ENCODE measurements around the genes PANK4 and HES5.

- RRBS = 80% methylated on average over 1 of the region's 10 CpGs
These were observed 56.5 kb downstream of the FAAP20 start for GRCh38 chr1:2138052-2138517.

- RRBS = no CpG with 5 or more reads among the region's 33 CpGs
These were observed 42.3 kb downstream of the SKI start for GRCh38 chr1:2270157-2271168.

- RRBS = 67% methylated on average over 5 of the region's 23 CpGs
These were observed 58.7 kb downstream of the SKI start for GRCh38 chr1:2286757-2287343.

DNA sequence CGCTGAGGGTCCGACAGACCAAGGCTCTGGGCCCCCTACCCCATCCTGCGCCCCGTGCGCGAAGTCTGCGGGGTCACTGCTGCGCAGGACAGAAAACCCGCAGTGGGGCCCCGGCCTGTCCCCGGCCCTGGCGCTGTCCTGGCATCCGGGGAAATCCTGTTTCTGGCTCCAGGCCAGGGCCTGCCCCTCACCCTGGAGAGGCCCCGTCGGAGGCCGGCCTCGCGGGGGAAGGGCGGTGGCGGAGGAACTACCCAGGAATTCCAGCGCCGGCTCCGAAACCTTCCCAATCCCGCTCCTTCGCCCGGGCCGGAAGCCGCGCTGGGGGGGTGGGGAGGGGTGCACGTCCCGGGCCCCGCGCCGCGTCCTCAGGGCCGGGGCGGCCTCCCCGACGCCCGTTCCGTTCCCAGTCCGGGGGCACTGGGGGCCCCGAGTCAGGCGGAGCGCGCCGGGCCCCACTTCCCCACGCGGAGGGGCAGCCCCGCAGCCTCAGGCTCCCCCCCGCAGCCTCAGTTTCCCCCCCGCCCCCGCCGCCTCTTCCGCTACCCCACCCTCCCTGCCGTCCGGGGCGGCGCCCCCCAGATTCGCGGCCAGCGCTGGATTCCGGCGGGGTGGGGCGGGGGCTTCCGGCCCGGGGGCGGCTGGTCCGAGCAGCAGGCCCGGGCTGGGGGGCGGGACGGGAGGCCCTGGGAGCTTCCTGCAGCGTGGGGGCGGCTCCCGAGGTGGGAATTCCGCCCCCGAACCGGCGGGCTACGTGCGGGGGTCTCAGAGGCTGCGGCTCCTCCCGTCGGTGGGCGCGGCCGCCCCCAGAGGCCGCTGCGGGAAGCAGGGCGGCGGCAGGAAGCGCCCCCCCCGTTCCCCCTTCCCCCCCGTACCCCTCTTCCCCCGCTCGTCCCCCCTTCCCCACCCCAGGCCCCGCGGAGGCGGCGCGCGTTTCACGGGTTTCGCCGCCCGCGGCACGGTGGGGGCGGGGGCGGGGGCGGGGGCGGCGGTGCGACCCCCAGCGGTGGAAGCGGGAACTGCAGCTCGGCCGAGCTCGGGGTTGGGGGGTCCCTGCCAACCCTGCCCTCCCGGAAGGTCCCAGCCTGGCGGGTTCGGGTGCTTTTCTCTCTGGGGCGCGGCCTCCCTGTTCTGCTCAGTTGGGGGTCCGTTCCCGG lies 76.7 kb downstream of the MORN1 start:
- RRBS = 4% methylated on average over 49 of the region's 126 CpGs

- RRBS = no CpG with 5 or more reads among the region's 23 CpGs
These were observed 70.6 kb downstream of the MORN1 start for GRCh38 chr1:2320673-2321291.

- RRBS = no CpG with 5 or more reads among the region's 28 CpGs
These were observed 56.6 kb downstream of the MORN1 start for GRCh38 chr1:2334734-2335259.

GRCh38 chr1:2493974-2494709 lies 18.1 kb downstream of the PLCH2 start:
- RRBS = no CpG with 5 or more reads among the region's 30 CpGs

- RRBS = 93% methylated on average over 6 of the region's 51 CpGs
These were observed 17.9 kb downstream of the PANK4 start for GRCh38 chr1:2508308-2509065.

GRCh38 chr1:2525886-2526862 lies at the start of gene PANK4:
TSS of gene PANK4 (minus strand) at chr1:2526596.
- RRBS = 2% methylated on average over 31 of the region's 113 CpGs

DNA sequence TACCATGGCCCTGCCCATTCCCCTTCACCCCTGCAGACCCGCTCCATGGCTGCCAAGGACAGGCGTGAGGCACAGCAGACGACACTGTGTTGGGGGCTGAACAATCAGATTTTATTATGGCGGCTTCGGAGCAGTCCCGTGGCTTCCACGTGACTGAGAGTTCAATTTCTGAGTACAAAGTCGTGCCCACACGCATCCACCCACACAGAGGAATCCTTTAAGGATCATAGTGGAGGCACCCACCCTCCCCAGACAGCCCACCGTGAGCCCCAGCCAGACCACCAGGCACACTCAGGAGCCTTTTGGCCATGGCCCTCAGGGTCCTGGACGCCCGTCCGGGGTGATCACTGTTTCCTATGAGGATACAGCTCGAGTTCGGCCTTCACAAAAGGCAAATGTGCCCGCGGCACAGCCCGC lies 1.4 kb downstream of the HES5 start:
- RRBS = no CpG with 5 or more reads among the region's 18 CpGs

DNA sequence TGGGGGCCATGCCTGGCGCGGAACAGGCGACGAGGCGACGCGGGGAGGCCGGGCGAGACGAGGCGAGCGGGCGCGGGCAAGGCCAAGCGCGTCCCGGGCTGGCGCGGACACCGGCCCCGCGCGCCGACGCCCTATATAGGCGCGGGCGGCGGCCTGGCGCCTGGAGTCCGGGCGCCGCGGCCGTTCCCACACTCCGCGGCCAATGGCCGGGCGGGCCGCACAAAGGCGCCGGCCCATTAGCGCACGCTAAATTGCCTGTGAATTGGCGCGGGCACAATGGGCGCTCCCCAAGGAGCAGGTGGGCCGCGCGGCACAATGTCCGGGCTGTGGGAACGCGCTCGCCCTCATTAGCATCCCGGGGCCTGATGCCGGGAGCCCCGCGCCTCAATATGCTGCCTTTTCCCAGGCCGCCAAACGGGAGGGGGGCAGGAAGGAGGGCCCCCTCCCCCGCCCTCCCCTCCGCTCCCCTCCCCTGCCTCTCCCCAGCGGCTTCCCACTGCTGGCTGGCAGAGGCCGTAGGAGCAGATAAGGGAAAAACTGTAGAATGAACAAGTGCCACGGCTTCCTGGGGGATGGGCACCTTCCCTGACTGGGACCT lies at the start of gene HES5:
Gene HES5 (minus strand): TSS at position 109 of the 598 bp plus-strand sequence.
- RRBS = 5% methylated on average over 40 of the region's 65 CpGs

- RRBS = 9% methylated on average over 24 of the region's 59 CpGs
These were observed 10.7 kb upstream of the HES5 start for GRCh38 chr1:2540561-2541307.

DNA sequence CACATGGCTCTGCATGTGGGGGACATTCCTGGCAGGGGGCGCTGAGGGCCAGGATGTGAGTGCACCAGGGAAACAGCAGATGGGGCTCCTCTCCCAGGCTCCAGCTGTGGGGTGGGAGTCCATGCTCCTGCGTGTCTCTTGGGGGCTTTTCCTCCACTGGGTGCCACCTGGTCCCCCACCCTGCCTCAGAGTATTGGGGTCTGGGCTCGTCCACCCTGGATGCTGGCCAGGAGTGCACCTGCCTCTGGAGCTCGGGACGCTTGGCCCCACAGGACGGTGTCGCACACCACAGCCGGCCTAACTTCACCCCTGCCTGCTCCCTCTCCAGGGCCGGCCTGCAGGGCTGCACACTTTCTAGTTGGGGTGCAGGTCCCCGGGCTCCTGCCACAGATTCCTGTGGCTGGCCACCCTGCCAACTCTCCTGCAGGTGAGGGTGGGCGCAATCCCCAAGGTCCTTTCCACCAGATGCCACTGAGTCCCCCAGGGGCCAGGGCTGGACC lies 1.1 kb upstream of the TNFRSF14 start:
- RRBS = 86% methylated on average over 1 of the region's 11 CpGs

- RRBS = 54% methylated on average over 2 of the region's 23 CpGs
These were observed 8.7 kb downstream of the TNFRSF14 start for GRCh38 chr1:2564622-2565555.

DNA sequence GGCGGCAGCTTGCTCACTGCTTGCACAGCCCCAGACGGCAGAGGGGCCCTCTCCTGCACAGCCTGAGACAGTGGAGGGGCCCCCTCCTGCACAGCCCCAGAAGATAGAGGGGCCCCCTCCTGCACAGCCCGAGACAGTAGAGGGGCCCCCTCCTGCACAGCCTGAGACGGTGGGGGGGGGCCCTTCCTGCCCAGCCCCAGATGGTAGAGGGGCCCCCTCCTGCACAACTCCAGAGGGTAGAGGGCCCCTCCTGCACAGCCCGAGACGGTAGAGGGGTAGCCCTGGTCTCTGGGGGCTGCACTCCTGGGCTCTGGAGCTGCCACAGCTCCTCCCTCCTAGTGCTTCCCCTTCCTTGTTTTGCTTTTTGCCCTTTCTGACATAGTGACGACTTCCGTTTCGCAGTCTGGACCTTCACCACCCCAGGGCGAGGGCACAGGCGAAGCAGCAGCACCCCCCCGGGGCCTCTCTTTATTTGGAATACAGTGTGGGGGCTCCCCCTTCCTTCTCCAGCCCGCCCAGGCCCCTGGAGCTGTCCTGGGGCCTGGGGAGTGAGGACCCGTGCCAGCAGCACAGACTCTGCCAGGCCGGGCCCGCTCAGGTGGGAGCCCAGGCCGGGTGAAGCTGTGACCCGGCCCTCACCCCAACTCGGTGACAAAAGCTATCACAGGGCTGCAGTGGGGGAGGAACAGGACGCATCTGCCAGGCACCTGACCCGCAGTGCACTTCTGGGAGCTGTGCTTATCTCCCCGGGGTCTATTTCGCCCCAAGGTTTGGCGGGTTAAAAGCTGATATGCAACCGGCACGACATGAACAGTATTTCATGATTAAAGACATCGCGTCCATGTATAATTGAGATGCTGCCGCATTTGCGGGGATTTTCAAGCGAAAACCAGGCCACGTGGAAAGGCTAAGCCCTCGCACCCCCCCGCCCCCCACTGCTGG lies 1.1 kb upstream of the PRXL2B start:
- RRBS = 2% methylated on average over 7 of the region's 34 CpGs

DNA sequence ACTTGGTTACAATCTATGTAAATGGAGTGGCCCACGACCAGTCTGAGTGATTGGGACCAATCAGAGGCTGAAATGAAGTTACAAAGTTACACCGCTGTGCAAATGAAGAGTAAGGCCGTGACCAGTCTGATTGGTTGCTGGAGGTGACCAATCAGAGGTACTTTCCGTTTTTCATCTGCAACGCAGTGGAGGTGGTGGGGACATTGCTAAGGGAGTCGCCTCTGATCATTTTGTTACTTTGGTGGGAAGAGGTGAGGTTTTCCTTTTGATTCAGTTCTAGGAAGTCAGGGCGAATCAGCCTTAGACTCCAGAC lies 38.5 kb upstream of the TTC34 start:
- RRBS = no CpG with 5 or more reads among the region's 7 CpGs

GRCh38 chr1:2927397-2927813 lies 93.9 kb upstream of the ACTRT2 start:
- RRBS = 21% methylated on average over 3 of the region's 20 CpGs

DNA sequence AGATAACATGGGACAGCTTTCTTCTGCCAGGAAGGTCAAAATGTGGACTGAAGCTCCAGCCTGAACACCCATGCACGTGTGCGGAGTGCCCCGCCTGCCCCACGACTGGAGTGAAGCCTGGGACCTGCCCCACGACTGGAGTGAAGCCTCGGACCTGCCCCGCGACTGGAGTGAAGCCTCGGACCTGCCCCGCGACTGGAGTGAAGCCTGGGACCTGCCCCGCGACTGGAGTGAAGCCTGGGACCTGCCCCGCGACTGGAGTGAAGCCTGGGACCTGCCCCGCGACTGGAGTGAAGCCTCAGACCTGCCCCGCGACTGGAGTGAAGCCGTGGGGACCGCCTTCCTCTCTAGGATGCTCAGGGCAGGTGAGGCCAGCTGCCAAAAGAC lies 61.4 kb upstream of the ACTRT2 start:
- RRBS = no CpG with 5 or more reads among the region's 21 CpGs

GRCh38 chr1:3066027-3066649 lies 2.9 kb upstream of the PRDM16 start:
- RRBS = no CpG with 5 or more reads among the region's 13 CpGs

DNA sequence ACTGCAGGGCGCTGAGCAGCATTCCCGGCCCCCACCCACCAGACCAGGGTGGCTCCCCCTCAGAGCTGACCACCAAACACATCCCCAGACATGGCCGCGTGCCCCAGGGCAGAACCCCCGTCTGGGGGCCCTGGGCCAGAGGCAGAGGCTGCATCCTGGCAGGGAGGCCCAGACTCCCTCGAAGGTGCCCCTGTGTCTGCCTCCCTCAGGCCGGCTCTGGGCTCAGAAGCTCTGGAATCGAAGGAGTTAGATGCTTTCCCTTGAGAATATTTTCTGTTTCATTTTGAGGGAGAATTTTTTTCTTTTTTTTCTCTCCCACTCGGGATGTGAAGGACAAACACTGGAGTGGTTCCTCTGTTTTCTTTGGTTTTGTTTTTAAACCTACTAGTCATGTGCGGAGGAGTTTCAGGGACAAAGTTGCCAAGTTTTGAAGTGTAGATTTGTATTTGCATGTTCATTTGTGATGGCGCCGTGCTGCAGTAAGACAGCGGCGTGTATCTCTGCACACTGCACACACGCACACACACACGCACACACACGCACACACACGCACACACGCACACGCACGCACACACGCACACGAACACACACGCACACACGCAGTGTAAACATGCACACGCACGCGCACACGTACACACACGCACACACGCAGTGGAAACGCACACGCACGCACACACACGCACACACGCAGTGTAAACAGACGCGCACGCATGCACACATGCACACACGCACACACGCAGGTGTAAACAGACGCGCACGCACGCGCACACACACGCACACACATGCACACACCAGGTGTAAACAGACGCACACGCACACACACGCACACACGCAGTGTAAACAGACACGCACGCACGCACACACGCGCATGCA lies 44.9 kb downstream of the PRDM16 start:
- RRBS = no CpG with 5 or more reads among the region's 56 CpGs

Data from HGPS cell (cell line).